ENCODE data around the gene DPF3.

DNA sequence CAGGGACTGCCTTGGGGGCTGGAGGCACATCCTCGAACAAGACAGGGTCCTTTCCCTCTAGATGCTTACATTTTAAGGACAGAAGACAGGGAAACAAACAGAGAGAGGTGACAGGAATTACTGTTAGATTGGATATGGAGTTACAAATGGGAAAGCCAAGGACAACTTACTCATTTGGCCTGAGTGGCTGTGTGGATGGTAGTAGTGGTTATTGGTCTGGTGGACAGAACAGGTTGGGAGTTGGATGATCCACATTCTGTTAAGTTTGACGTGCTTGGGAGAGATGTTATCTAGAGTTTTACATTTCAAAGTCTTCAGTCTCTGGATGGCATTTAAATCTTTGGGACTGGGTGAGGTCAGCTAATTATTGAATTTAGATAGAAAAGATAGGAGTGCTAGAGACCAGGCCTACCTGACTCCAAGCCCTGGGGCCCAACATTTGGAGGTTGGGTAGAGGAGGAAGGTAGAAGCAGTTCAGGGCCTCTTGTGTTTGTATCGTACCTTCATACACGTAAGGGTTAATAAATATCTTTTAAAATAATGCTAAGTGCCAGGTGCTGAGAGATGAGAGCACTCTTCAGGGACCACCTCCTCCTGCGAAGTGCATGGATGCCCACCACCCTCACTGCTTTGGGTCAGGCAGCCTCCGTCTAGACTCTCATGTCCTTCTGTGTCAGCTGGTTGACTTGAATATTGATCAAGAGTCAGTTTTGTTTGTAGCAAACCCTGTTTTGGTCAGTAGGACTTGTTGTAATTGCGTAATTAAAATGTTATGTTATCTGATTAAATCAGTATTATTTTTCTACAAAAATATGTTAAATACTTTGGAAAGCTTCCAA is 151.4 kb downstream of the SIPA1L1 start:
- PRO-cap, result no peak
- RAMPAGE, long total RNA, 4 experiments, result no peak in any of the 4 experiments

DNA sequence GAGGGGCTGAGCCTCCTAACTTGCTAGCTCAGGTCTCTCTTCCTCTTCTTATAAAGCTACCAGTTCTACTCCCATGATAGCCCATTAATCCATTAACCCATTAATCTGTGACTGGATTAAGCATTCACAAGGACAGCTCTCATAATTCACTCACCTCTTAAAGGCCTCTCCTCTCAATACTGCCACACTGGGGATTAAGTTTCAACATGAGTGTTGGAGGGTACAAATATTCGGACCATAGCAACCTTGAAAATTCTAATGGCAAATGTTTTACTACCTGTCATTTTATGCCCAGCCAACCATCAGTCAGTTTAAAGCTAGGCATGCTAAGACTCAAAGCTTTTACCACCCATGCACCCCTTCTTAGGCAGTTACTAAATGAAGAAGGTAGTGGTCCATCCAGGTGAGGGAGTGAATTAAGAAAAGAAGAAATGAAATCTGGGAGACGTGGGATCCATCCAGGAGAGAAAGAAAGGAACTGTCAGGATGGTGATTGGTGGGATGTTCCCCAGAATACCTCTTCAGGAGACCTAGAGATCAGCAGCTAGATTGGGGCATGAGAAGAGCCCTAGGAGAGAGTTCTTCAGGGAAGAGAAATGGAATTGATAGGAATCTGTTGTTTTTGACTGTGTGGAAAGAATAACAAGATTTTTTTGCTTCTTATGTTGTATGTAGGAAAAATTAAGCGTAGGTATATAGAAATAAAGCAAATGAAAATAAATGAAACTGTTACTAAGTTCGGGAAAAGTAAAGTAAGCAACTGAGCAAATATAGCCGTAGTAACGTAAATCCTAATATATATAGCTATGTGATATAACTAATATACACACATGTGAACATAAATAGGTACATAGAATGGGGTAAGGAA is 252.0 kb downstream of the SIPA1L1 start:
- PRO-cap, result no peak
- RAMPAGE, long total RNA, 4 experiments, result no peak in any of the 4 experiments

- PRO-cap, result unidirectional peak, plus-strand start at chr14:71919184
- RAMPAGE, long total RNA, 4 experiments, result no peak in any of the 4 experiments
These were observed 13.4 kb upstream of the RGS6 start for GRCh38 chr14:71918786-71919314.

DNA sequence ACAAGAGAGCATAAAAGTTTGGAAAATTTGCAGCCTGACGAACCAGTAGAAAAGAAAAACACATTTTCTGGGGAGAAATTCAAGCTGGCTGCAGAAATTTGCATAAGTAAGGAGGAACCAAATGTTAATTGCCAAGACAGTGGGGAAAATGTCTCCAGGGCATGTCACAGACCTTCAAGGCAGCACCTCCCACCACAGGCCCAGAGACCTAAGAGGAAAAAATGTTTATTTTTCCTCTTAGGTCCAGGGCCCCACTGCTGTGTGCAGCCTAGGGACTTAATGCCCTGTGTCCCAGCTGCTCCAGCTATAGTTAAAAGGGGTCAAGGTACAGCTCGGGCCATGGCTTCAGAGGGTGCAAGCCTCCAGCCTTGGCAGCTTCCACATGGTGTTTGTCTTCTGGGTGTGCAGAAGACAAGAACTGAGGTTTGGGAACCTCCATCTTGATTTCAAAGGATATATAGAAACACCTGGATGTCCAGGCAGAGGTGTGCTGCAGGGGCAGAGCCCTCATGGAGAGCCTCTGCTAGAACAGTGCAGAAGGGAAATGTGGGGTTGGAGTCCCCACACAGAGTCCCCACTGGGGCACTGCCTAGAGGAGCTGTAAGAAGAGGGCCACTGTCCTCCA is 425.6 kb downstream of the RGS6 start:
- PRO-cap, result unidirectional peak, minus-strand start at position 450 of the sequence
- RAMPAGE, long total RNA, 4 experiments, result no peak in any of the 4 experiments

- PRO-cap, result no peak
- RAMPAGE, long total RNA, 4 experiments, result no peak in any of the 4 experiments
These were observed 167.3 kb downstream of the DPF3 start for GRCh38 chr14:72726425-72727226.

GRCh38 chr14:72830938-72831349 is 63.0 kb downstream of the DPF3 start:
- PRO-cap, result no peak
- RAMPAGE, long total RNA, 4 experiments, result no peak in any of the 4 experiments

DNA sequence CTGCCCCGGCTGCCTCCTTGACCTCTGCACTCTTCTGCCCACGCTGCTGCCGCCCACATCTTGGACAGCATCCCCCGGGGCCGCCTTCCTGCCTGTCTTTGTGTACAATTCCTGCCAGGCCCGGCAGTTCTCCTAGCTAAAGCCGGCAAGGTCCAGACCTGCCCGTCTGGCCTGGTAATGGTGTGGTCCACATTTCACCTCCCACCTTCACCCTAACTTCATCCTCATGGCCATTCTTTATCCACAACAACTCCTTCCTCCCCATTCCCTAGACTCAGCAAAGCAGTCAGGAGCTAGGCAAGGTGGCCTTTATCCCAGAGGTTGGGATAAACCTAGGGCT is 44.5 kb downstream of the DPF3 start:
- PRO-cap, result no peak
- RAMPAGE, long total RNA, 4 experiments, result no peak in any of the 4 experiments

DNA sequence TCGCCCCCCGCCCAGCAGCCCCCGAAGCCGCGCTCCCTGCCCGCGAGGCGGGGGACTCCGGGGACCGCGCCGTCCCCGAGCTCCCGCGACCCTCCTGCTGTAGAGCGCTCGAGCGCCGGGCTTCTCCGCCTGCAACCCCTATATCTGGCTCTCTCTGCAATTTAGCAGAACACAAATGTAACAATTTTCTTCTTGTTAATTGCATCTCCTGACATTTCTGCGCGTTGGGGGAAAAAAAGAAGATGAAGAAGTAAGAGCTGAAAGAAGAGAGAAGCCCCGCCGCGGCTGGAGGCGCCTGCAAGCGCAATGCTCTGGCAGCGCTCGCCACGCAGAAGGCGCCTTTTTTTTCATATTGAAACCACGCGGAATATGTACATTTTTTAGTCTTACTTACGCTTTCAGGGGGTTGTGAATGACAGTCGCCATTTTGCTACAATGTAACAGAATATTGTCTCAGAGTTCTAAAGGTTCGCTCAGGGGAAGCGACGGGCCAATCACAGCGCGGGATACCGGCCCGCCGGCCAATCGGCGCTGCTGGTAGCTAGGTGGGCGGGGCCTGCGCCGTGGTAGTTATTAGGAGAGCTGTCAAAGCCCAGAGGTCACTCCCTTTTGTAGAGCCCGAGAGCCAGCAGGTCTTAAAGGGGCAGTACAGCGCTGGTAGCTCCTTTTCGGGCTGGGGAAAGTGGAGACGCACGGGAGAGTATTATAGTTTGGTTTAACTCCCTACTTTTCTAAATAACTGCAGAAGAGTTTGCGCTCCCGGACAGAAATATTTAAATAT is at the start of gene DPF3:
DPF3 (minus strand) TSS at position 439 of the 781 bp plus-strand sequence.
- PRO-cap, result bidirectional peak, plus-strand start at position 599 of the sequence, minus-strand start at position 439 of the sequence
- RAMPAGE, long total RNA, 4 experiments, result start-site peak on the minus strand in 1 of 4 experiments, centred at position 213 of the sequence, 9 reads per replicate

DNA sequence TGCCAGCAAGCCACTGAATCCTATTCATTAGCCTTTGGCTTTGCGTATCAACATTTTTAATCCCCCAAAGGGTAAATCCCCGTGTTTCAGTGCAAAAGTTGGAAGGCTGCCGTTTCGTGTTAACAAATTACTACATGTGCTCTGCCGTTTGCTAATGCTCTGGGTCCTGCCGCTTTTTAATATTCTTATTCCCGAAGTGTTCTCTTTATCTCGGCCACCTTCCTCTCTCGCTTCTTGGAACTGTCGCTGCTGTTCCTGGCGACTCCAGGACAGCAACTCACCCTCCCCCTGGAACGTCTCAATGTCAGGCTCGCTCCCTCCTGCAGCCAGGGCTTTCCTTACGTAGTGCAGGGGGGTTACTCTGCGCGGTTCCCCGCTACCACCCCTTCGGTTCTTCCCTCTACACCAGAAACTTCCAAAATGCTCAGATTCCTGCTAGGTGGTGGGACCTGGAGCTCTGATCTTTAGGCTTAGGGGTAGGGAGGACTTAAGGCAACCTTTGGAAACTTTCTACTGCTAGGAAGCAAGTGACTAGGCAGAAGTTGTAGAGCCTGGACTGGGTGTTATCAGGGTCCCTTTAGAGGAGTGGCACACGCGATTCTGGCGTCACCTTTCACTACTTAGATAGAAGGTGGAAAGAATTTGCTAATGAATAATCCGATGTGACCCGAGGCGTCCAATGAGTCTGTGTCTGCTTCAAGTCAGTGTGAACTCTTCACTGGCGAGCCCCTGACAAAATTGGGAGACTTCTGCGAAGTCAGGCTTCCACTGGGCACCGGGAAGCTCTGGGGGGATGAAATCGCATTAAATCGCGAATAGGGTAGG is 755 bp upstream of the DPF3 start:
- PRO-cap, result no peak
- RAMPAGE, long total RNA, 4 experiments, result no peak in any of the 4 experiments

DNA sequence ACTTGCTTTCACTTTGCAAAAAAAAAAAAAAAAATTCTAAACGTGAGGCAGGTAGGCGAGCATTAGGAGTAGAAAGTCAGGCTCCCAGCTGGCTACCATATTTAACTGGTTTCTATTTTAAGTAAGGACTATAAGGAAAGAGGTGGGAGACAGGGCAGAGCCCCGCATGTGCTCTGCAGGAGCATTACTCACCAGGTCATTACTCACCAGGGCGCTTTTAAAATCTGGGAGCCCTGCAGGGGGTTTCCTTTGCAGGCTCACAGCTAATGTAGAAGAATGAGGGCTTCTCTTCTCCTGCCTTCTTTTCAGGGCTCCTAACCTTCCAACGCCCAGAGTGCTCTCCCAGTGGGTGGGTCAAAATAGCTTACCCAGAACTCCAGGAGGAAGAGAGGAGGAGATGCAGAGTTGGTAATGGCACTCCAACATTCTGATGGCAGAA is 14.0 kb upstream of the DPF3 start:
- PRO-cap, result no peak
- RAMPAGE, long total RNA, 4 experiments, result no peak in any of the 4 experiments

DNA sequence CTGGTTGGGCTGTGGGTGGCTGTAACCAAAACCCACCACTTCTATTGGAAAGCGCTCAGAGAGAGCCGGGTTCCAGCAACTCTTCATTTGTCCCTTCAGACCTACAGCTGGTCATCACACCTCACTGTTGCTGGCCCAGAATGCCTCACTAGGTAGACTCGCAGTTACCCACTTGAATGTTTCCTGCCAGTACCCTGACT is 33.6 kb downstream of the DCAF4 start:
- PRO-cap, result unidirectional peak, plus-strand start at position 60 of the sequence
- RAMPAGE, long total RNA, 4 experiments, result no peak in any of the 4 experiments

DNA sequence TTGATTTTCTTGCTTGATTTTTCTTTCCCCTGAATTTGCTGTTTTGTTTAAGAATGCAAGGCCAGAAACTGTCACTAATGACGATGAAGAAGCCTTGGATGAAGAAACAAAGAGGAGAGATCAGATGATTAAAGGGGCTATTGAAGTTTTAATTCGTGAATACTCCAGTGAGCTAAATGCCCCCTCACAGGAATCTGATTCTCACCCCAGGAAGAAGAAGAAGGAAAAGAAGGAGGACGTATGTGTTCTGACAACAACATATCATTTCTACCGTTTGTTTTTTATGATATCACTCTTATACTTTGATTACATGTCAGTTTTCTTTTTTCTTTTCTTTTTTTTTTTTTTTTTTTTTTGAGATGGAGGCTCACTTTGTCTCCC is 38.5 kb downstream of the RBM25 start:
- PRO-cap, result no peak
- RAMPAGE, long total RNA, 4 experiments, result no peak in any of the 4 experiments

GRCh38 chr14:73105633-73106532 is 30.4 kb upstream of the PSEN1 start:
- PRO-cap, result no peak
- RAMPAGE, long total RNA, 4 experiments, result no peak in any of the 4 experiments

- PRO-cap, result no peak
- RAMPAGE, long total RNA, 4 experiments, result no peak in any of the 4 experiments
These were observed 27.3 kb downstream of the PSEN1 start for GRCh38 chr14:73163239-73164313.

- PRO-cap, result no peak
- RAMPAGE, long total RNA, 4 experiments, result no peak in any of the 4 experiments
These were observed 32.0 kb downstream of the PSEN1 start for GRCh38 chr14:73168261-73168728.

DNA sequence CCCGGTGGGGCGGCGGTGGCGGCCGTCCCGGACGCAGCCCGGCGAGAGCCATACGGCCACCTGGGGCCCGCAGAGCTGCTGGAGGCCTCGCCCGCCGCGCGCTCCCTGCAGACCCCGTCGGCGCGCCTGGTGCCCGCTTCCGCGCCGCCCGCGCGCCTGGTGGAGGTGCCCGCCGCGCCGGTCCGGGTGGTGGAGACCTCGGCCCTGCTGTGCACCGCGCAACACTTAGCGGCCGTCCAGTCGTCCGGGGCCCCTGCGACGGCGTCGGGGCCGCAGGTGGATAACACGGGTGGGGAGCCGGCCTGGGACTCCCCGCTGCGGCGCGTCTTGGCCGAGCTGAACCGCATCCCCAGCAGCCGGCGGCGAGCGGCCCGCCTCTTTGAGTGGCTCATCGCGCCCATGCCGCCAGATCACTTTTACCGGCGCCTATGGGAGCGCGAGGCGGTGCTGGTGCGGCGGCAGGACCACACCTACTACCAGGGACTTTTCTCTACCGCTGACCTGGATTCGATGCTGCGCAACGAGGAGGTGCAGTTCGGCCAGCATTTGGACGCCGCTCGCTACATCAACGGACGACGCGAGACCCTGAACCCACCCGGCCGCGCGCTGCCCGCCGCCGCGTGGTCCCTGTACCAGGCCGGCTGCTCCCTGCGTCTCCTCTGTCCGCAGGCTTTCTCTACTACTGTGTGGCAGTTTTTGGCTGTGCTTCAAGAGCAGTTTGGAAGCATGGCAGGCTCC is 691 bp downstream of the RIOX1 start:
- PRO-cap, result bidirectional peak, plus-strand start at position 513 of the sequence, minus-strand start at position 385 of the sequence
- RAMPAGE, long total RNA, 4 experiments, result no peak in any of the 4 experiments

- PRO-cap, result no peak
- RAMPAGE, long total RNA, 4 experiments, result no peak in any of the 4 experiments
These were observed 768 bp upstream of the ACOT1 start for GRCh38 chr14:73536262-73536487.

DNA sequence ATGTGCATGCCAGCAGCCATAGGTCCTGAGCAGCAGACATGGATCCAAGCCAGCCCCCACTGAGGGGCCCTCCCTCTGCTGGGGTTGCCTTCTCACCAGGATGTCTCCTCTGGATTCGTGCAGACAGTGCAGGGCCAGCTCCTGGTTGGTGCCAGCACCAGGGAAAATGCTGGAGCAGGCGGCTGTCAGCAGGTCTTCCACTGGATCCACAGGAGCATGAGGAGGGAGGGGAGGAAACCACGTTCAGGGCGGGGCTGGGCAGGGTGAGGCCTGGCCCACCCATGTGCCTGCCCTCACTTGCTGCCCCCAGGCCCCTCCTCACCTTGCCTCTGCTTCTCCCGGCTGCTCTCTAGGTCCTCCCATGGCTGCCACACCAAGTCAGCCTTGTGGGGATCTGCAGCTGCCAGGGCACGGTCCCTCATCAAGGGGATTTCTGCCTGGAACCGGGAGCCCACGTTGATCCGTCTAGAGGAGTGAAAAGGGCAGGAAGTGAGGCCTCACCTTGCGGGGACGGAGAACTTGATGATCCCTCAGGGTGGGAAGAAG is 12.4 kb upstream of the PNMA1 start:
- PRO-cap, result no peak
- RAMPAGE, long total RNA, 4 experiments, result no peak in any of the 4 experiments

DNA sequence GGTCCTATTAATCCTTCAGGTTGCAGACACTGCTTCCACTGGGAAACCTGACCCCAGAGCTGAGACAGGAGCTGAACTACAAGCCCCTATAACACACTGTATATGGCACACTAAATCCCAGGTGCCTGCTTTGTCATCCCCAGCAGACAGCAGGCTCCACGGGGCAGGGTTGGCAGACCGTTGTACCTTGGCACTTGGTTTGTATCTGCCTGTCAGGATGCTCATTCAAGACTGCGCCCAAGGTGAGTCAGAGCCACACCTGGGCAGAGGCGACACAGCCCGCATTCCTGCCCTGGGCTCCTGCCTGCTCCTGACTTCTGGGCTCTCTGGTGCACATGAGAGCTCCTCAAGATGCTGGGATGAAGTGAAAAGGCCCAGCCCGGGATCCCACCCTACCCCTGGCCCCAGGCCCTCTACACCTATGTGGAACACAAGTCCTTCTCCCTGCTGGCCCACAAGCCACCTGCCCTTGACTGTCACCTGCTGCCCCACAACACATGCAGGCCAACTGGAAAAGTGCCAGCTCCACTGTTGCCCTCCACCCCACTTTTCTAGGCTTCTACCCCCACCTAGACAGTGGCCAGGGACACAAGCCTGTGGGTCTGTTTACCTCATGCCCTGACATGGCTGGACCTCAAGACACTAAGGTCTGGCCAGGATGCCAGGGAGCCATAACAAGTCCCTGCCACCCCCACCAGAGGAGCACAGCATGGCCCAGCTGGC is 15.1 kb downstream of the MIDEAS start:
- PRO-cap, result bidirectional peak, plus-strand start at position 313 of the sequence, minus-strand start at position 184 of the sequence
- RAMPAGE, long total RNA, 4 experiments, result no peak in any of the 4 experiments

DNA sequence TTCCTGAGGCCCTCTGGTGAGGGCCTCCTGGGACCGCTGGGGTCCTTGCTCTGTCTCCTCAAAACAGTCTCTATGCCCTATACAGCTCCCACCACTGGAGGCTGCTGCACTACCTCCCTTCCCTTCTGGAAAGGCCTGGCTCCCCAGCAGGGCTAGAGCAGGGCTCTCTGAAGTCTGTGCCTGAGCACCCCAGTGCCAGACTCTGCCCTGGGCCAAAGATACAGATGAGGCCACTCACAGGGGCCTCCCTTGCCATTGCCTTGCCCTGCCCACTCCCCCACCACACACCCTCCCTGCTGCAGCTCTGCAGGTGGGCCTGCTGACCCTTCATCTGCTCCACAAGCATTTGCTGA is 13.6 kb downstream of the MIDEAS start:
- PRO-cap, result no peak
- RAMPAGE, long total RNA, 4 experiments, result no peak in any of the 4 experiments

All from esophagus squamous epithelium (tissue), 4 donors.